ENCODE data around the gene HAPLN4.

DNA sequence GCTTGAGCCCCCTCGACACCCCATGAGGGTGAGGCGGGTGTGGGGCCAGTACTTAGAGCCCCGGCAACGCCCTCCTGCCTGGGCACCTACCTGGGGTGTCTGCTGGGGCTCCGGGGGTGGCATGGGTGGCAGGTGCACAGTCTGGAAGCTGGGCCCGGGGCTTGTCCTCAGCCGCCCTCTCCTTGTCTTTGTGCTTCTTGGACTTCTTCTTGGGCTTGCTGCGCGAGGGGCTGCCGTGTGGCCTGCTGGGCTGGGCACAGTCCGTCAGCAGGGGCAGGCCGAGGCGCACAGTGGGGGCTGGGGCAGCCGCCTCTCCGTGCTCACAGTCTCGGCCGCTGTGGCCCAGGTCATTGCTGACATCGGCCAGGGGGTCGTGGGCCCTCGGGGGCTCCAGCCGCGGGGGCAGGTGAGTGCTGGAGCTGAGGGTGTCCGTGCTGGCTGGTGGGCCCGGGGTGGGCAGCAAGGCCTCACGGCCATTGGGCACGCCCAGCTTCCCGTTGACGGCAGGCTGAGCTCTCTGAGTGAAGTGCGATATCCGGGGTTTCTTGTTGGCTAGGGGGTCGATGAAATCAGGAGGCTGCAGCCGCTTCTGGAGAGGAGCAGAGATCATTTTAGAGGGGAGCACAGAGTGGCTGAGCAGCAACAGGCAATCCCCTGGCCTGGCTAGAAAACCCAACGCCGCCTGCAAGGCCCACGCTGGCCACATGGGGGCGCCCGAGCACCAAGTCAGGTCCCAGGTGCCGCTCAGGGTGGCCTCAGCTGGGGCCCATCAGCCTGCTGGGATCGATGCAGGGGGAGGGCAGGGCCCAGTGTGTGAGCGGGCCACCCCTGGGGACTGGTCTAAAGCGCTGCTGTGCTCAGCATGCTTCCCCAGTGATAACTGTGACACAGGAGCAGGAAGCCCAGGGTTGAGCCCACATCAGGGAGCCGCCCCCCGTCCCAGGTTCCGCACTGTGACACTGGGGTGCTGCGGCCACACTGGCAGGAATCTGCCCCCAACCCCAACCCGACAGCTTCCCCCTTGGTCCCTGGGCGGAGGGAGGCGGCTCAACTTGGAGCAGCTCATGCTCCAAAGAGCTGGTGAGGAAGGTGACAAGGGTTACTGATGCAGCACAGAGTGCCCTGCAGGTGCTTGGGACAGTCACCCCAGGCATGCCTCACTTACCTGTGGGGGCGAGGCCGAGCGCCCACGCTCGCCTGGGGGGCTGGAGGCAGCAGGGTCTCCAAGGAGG lies 12.9 kb upstream of the ISYNA1 start:
- PRO-cap, 2 experiments, result no peak in any of the 2 experiments

GRCh38 chr19:18493295-18493888 lies 28.5 kb downstream of the ELL start:
- PRO-cap, 2 experiments, result no peak in any of the 2 experiments

- PRO-cap, 2 experiments, result peak in 1 of 2 experiments; most common plus-strand start chr19:18520748 (in 1)
These were observed 1.3 kb downstream of the ELL start for GRCh38 chr19:18520477-18521155.

GRCh38 chr19:18558273-18559044 lies 789 bp downstream of the KXD1 start:
- PRO-cap, 2 experiments, result peak in 1 of 2 experiments; most common minus-strand start chr19:18558579 (in 1)

DNA sequence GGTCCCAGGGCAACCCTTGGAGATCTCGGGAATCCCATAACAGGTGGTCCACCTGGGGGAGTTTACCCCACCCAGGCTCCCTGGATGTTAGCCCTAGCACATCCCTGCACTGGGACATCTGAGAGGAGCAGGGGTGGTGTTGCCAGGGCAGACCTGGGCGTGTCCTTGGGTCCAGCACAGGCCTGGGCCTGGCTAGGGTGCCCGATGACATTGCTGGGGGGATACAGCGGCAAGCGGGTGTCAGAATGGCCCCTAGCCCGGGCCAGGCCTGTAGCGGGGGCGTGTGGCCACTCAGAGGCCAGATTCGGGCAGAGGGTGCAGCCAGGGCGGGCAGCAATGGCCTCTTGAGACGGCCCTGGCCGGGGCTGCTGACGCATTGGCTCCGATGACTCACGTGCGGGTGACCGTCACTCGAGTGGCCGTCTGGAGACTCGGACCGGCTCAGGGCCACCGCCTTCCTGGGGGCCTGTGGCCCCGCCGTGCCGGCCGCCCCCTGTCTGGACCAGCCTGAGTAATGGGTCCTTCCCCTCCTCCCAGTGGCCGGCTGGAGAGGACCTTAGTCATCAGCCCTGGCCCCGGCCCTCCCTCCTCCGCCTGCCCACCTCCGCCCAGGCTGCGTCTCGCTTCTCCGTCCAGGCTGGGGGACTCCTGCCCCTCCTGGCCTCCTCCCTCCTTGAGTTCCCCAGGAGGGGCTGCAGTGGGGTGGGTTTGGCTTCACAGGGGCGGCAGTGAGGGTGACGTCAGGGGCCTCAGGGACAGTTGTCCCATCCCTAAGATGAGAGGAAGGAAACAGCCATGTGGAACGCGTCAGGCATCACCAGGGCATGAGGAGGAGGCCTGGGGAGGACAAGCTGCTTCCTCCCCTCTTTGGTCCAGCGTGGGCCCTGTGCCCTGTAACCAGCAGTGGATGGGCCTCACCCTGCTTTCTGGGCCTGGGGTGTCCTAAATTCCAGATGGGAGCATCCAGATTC lies 23.2 kb upstream of the CRTC1 start:
- PRO-cap, 2 experiments, result no peak in any of the 2 experiments

DNA sequence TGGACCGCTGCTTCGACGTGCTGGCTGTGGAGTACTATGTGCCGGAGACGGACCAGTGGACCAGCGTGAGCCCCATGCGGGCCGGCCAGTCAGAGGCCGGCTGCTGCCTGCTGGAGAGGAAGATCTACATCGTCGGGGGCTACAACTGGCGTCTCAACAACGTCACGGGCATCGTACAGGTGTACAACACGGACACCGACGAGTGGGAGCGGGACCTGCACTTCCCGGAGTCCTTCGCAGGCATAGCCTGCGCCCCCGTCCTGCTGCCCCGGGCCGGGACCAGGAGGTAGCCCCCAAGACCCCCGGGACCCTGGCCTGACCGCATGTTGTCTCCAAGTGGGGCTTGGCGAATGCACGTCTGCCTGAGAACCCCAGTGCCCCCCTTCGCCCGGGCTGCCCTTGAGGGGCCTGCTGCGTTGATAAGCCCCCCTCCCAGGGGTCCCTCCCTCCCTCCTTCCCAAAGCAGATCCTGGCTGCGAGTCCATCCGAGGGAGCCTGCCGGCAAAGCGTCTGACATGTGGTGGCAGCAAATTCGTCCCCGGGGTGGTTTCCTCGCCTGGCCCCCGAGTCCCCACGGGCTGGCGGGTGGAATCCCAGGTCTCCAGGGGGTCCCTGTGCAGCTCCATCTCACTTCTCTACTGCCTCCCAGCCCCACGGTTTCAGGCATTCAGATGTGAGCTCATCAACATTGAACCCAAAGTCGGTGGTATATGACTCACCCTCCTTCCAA lies 14.4 kb upstream of the CRTC1 start:
- PRO-cap, 2 experiments, result no peak in any of the 2 experiments

DNA sequence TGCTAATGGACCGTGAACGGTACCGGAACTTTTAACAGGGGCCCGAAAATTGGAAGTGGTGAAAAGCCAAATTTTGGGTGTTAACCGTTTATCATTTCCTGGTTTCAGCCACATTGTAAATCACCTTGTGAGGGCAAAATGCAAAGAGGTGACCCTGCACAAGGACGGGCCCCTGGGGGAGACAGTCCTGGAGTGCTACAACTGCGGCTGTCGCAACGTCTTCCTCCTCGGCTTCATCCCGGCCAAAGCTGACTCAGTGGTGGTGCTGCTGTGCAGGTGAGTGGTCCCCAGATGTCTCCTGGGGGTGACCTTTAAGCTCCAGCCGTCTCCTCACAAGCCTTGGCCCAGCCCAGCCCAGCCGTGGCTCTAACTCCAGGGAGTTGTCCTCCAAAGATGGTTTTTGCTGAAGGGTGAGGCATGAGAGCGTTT lies 18.2 kb downstream of the UPF1 start:
- PRO-cap, 2 experiments, result no peak in any of the 2 experiments

GRCh38 chr19:18894176-18894471 lies 1.8 kb downstream of the CERS1 start:
- PRO-cap, 2 experiments, result peak in 1 of 2 experiments; most common plus-strand start chr19:18894420 (in 1); most common minus-strand start chr19:18894243 (in 1)

DNA sequence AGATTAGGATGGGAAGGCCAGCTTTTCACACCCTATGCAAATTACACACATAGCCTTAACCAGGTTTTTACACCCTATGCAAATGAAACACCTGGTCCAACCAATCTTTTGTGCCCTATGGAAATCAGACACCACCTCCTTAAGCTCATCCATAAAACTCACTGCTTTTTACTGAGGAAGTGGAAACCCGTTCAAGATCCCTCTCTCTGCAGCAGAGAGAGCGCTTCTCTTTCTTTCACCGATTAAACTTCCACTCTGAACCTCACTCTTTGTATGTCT lies 25.3 kb upstream of the HOMER3 start:
- PRO-cap, 2 experiments, result no peak in any of the 2 experiments

DNA sequence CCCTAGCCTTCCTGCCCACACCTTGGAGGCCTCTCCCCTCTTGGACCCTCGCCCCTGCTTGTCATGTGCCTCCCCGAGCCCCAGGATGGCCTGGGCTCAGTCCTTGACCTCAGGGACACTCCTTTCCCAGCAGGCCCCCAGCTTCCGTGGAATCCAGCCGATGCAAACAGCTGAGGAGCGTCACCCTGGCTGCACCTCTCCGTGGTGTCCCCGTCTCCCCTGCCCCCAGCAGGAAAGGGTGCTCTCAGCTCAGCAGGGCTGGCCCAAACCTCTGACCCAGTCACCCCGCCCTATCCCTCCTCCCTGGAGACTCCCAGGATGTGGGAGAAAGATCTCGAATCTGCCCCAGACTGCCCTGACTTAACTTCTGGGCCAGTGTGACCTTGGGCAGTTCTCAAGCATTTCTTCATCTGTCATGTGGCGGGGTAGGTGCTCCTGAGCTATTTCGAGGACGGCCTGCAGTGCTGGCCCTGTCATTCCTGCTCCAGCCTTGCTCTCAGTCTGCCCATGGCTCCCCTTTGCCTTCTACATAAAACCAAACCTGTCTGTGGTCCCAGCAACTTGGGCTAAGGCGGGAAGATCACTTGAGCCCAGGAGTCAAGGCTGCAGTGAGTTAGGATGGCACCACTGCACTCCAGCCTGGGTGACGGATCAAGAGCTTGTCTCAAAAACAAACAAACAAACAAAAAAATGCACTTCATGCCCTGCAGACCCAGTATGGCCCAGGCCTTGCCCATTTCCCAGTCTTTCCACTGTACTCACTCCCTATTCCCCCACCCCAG lies 4.5 kb upstream of the SLC25A42 start:
- PRO-cap, 2 experiments, result no peak in any of the 2 experiments

- PRO-cap, 2 experiments, result no peak in any of the 2 experiments
These were observed 32.1 kb downstream of the TMEM161A start for GRCh38 chr19:19106150-19106685.

- PRO-cap, 2 experiments, result no peak in any of the 2 experiments
These were observed at the start of gene HAPLN4 for GRCh38 chr19:19262652-19263198. Gene HAPLN4 (minus strand): TSS chr19:19262804.

- PRO-cap, 2 experiments, result no peak in any of the 2 experiments
These were observed 8.6 kb downstream of the MAU2 start for GRCh38 chr19:19328962-19329821.

DNA sequence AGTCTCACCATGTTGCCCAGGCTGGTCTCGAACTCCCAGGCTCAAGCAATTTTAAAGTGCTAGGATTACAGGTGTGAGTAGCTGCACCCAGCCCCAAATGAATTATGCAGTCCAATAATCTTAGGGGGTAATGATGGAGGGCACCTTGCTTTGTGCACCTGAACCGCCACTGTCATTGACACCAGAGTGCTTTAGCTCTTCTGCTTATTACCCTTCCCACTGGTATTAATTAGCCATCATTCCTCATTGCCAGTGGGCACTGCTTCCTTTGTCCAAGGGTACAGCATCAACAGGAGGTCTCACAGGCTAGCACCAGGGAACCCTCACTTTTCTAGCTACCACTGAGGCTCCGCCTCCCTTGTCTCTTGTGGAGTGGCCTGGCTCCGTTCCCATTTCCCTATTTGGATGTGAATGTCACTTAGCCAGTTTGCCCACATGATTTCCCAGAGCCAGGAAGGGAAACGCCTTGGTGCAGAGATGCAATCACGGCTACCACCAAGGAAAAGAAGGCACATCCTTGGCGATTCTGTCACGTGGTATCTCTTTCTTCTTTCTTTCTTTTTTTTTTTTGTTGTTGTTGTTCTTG lies 27.8 kb upstream of the GATAD2A start:
- PRO-cap, 2 experiments, result peak in 1 of 2 experiments; most common plus-strand start position 482 of the sequence (in 1)

DNA sequence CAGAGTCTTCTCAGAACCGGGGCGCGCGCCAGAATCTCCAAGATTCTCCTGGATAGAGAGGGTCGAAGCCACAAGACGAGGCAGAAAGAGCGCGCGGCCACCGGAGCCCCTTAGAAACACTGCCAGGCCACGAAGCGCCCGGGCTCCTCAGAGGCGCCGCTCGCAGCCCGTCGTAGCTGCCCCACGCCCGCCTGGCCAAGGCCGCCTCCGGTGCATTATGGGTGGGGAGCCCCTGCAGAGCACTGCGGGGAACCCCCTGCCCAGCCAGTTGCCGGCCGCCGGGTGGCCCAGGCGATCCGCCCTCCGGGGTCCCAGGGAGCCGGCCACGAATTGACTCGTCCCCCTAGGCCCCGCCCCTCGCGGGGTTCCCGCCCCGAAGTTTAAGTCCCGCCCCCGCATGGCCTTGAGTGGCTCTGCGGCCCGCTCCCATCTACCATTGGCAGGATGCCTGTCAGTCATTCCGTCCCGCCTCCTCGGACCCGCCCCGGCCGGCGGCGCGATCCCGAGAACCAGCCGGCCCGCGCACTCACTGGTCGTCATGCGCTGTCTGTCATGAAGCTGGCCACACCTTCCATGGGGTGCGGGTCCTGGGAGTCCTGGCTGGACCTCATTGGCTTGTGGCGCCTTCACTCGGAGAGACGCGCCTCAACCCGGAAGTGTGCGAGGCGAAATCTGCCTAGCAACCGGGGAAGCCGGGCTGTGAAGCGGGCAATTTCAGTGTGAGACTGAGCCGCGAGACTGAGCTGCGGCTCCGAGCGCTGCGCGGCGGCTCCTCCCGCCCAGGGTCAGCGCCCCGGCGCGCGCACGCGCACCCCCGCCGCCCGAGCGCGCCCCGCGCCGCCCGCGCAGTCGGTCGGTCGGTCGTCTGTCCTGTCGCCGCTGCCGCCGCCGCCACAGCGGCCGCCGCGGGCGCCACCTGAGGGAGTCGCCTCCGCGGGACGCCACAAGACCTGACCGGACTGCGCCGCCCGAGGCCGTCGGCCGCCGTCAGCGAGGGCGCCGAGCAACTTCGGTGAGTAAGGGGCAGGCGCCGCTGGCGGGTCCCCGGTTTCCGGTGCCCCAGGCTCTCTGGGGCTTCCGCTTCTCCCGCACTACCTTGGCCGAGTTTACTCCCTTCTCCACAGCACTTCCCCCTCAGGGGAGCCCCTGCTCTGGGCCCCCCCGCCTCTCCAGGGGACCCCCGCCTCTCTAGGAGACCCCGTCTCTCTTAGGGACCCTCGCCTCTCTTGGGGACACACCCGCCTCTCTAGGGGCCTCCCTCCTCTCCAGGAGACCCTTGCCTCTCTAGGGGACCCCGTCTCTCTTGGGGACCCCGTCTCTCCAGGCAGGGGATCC lies 19.9 kb upstream of the GATAD2A start:
- PRO-cap, 2 experiments, result peak in 1 of 2 experiments; most common plus-strand start position 629 of the sequence (in 1); most common minus-strand start position 332 of the sequence (in 1)

DNA sequence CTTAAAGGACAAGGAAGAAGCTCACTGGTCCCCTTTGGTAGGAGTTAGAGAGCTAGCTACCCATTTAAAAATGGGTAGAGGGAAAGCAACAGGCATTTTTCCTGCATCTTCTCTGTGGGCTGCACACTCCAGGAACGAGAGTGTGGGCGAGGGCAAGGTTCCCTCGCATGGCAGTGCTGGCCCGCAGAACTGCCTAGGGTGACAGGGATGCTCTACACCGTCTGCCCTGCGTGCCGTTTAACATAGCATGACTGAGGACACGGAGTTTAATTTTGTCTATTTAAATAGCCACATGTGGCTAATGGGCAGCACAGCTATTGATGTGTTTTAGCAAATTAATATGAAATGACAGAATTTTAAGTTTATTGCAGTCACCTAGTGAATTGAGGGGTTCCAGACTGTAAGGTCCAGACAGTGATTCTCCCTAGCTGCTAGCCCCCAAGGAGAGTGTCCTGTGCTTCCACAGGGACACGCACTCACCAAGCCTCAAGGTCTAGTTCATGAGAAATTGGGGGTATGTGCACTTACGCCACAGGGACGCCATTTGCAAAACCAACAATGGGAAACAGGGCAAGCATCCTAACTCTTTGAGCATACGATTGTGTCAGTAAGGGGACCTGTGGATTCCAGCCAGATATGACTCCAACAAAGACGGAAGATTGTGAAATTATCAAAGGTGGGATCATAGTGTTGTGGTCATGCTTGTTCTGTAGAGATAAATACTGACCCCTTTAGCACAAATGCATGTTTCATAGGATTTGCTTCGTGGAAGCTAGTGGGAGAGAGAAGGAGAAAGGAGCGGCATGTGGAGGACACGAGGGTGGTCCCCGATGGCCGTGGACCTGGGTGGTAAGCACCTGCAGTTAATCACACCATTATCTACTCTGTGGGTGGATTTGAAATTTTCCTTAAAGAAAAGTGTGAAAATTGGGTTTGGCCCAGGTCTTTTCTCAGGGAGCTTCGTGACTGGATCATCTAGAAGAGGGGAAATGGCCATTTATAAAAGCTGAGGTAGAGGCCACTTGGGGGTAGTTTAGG lies 37.7 kb downstream of the GATAD2A start:
- PRO-cap, 2 experiments, result no peak in any of the 2 experiments

- PRO-cap, 2 experiments, result no peak in any of the 2 experiments
These were observed 54.2 kb downstream of the GATAD2A start for GRCh38 chr19:19459639-19460070.

DNA sequence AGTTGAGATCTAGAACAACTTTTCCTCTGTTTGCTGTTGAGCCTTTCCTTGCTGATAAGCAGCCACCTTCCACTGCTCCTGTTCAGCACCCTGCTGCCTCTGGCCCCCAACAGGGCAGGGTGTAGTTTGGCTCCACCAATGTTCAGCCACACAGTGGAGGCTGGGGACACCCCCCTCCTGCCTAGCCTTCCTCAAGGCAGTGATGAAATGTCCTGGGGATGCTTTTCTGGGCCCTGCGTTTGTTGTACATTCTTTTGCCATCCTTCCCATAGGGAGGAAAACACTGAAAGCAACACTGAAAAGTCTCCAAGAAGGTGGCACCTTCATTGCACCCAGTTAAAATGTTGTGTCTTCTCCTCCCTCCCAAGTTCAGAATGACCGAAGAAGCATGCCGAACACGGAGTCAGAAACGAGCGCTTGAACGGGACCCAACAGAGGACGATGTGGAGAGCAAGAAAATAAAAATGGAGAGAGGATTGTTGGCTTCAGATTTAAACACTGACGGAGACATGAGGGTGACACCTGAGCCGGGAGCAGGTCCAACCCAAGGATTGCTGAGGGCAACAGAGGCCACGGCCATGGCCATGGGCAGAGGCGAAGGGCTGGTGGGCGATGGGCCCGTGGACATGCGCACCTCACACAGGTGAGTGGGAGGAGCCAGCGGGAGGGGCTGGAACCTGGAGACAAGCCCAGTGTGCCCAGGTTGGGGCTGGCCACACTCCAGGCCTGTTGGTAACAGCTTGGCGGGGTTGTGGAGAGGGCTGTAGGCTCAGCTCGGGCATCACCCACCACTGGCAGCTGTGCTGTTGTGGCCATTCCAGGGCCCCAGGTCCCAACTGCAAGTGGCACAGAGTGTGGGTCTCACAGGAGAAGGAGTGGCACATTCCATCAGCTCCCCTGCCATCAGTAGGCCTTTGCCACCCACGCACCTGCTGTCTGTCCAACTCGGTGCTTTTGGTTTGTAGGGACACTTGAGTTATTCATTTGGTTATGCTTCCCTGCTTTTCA lies 50.1 kb downstream of the TSSK6 start:
- PRO-cap, 2 experiments, result no peak in any of the 2 experiments

DNA sequence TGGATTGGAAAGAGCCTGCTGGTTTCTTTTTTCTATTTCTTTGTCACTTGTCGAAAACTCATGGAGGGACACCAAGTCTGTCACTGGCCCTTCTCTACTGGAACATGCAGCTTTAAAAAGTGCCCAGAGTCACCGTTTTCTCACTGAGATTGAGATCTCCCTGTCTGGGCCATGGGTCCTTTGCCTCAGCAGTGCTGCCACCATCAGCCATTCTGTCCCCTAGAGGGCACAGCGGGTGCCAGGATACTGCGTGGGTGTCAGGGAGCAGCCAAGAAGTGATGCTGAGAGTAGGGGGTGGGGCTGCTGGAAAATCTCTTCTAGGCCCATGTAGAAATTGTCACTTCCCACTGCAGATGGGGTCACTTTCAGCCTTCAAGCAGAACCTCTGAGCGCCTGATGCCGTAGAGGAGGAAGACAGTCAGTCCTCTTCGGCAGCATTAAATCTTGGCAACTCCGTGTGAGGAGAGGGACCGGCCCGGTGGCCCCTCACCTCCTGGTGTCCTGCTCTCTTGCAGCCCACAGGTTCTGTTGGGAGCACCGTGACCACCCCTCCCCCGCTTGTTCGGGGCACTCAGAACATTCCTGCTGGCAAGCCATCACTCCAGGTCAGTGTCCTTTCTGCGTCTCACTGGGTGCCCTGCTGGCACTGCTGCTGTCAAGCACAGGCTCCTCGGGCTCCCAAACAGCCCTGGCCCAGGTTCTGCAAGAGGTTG lies 21.4 kb downstream of the TSSK6 start:
- PRO-cap, 2 experiments, result no peak in any of the 2 experiments

GRCh38 chr19:19503240-19503622 lies 12.1 kb downstream of the TSSK6 start:
- PRO-cap, 2 experiments, result no peak in any of the 2 experiments